Lower leg skin (tissue), 2 donors: ENCODE measurements around a stretch of chr7.

DNA sequence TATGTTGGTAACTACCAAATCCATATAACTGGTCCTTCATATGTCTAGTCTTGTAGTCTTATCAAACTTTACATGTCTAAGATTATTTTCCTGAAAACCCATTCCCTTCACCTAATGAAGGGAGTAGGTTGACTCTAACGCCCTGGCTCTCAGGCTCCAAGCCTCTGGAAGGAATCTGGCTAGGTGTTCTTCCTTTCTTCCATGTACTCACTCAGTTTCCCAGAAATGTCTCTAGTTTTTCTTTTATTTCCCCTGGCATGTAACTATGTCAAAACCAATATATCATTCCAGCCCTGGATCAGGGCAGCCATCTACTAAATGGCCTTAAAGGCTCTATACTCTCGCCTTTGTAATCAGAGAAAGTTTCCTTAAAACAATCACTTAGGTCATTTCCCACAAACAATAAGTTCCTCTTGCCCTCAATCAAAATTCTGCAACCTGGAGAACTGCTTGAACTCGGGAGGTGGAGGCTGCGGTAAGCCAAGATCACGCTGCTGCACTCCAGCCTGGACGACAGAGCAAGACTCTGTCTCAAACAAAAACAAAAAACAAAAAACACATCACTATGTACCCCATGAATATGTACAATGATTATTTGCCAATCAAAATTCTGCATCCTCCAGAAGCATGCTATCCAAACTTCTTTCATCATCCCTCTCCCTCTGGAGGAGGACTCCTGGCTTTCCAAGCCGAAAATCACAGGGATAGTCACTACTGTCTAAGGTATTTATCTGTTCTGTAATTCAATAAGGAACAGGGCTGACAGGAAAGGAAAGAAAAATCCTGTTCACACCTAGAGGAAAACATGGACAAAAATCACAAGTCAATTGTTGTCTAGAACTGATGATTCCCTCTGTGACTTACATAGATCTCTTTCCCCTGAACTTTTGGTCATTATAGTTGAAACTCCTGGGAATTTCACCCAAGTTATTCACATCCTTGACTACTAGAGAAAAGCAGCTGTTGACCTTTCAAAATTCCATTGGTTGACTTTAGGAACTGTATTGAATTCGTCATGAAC is 104.8 kb downstream of the UBE2H start:
- PRO-cap = no peak
- RAMPAGE, long total RNA, 2 experiments = no peak in any of the 2 experiments

GRCh38 chr7:130008600-130009462 is 42.3 kb downstream of the ZC3HC1 start:
- PRO-cap = unidirectional peak, minus-strand start at chr7:130008923
- RAMPAGE, long total RNA, 2 experiments = no peak in any of the 2 experiments

DNA sequence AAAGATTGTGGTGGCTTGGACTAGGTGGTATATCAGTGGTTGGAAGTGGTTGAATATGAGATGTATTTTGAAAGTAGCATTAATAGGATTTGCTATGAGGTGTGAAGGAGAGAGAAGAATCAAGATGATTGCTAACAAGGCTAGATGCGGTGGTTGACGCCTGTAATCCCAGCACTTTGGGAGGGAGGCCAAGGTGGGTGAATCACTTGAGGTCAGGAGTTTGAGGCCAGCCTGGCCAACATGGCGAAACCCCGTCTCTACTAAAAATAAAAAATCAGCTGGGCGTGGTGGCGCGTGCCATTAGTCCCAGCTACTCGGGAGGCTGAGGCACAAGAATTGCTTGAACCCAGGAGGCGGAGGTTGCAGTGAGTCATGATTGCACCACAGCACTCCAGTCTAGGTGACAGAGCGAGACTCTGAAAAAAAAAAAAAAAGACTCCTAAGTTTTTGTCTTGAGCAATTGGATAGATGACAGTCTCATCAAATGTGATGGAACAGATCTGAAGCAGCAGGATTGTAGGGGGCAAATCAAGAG is 14.1 kb downstream of the KLHDC10 start:
- PRO-cap = no peak
- RAMPAGE, long total RNA, 2 experiments = start-site peak on the plus strand in 1 of 2 experiments, centred at position 327 of the sequence, 7 reads per replicate

DNA sequence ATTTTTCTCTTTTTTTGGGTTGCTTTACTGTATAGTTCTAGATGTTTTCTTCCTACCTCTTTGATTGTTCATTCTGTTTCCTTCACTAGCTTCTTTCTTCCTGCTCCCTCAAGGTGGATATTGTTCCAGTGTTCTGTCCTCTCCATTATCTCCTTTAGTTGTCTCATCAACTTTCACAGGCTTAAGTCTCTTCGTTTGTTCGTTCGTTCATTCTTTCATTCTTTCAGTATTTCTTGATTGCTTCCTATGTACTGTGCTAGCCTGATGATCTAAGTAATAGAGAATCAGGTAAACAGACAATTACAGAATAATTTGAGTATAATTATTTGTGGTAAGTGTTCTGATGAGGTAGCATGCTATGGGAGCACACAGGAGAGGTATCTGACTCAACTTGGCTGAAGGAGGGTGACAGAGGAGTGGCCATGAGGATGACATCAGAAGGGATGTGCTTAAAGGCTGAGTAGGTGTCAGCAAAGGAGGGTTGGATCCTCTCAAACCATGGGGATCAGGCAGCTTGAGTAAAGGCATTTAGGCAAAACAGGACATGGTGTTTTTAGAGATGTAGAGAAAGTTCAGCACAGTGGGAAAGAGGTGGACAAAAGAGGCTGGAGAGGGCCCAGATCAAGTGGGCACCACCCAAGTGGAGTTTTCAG is 28.9 kb downstream of the KLHDC10 start:
- PRO-cap = no peak
- RAMPAGE, long total RNA, 2 experiments = no peak in any of the 2 experiments

- PRO-cap = no peak
- RAMPAGE, long total RNA, 2 experiments = no peak in any of the 2 experiments
These were observed 65.4 kb downstream of the KLHDC10 start for GRCh38 chr7:130135626-130136243.

DNA sequence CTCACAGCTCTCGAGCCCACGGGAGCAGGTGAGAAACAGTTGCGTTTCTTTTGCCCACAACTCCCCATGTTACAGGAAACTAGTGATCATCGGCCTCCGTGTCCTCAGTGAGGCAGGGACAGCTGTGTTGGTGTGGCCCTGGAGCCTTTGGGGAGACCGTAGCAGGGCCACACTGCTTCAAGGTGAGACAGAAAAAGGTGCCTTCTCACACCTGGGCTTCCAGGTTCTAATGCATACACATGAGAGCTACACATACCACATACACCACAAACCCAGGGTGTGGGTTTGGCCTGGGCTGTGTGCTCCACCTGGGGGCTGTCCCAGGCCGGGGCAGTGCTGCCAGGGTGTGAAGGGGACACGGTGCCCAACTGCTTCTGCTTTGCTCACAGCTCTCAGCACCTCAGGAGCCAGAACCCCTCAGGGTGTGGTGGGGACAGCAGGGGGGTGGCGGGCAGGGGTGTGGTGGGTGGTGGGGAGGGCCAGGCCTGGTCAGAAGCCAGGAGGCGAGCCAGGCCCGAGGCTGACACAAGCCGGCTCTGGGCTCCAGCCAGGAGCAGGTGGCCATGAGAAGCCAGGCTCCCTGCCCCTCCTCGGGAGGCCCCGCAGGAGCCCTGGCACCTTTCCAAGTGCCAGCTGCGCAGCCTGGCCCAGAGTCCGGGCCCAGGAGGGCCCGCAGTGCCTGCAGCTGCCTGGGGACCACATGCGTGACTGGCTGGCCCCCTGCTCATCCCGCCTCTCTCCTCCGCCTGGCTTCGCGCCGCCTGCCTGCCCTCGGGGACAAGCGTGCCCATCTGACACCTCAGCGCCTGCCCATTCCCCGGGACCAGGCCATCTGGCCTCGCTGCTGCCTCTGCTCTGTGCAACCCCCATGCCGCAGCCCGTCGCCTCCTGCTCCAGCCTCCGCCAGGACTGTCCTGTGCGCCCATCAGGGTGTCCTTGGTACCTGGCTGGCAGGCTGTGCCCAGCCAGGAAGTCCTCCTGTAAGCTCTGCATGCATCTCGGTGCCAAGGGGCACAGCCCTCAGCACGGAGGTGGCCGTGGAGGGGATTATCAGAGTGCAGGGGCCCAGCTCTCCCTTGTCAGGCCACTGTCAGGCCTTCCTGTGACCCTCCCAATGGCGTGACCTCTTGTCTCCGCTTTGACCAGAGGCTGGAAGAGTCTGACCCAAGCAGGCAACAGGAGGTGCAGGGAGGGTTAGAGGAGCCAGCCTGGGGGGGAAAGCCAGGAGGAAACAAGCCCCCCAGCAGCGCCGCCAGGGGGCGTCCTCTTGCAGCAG is 50.8 kb downstream of the TMEM209 start:
- PRO-cap = no peak
- RAMPAGE, long total RNA, 2 experiments = no peak in any of the 2 experiments

DNA sequence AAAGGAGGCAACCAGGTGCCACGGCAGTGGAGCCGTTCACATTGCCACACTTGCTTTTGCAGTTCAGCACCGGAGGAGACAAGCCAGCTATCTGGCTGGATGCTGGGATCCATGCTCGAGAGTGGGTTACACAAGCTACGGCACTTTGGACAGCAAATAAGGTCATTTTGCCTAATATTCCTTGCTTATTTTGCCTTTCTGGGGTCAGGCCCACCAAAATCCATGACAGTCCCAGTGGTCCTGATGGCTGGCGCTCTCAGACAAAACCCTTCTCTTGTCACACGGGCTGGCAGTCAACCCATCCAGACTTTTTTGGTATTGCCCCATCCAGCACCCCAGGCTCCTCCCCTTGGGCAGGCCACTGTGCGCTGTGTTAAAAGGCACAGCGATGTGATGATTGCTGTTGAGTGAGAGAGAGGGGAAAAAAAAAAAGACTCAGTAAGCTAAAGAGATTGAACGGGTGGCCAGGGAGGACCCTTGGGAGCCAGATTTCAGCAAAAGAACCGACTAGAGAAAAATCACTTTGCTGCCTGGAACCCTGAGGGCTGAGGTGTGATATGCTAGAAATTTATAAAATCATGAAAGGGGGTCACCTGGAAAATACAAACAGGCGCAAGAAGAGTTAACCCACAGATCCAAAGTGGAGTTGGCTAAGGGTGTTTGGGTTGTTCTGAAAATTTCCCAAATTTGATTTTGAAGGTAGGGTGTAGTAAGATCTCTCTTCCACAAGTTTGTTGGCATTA is 8.6 kb downstream of the CPA2 start:
- PRO-cap = no peak
- RAMPAGE, long total RNA, 2 experiments = no peak in any of the 2 experiments

DNA sequence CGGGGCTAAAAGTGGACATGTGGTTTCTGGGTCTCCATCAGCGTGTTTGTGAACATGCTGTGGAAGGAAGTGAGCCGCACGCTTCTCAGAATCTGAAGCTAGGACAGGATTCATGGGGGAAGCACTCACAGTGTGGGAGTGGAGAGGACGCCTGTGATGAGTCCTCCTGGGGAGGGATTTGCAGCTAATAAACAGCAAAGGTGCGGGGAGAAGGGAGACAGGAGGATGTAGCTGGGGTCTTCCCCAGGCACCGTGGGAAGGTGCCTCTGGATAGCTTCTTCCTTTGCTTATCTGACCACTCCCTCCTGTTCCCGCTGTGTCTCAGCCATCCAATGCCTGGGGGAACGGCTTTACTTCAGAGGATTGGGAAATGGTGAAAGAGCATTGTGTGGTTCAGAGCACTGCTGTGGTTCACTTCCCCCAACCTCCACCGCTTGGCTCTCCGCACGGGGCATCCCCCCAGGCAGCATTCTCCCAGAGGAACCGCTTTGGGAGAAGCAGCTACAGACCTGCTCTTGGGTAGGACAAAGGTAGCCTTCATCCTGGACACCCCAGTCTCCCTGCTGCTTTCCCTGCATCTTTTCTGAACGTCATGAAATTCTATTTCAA is 5.7 kb downstream of the CPA5 start:
- PRO-cap = no peak
- RAMPAGE, long total RNA, 2 experiments = no peak in any of the 2 experiments

DNA sequence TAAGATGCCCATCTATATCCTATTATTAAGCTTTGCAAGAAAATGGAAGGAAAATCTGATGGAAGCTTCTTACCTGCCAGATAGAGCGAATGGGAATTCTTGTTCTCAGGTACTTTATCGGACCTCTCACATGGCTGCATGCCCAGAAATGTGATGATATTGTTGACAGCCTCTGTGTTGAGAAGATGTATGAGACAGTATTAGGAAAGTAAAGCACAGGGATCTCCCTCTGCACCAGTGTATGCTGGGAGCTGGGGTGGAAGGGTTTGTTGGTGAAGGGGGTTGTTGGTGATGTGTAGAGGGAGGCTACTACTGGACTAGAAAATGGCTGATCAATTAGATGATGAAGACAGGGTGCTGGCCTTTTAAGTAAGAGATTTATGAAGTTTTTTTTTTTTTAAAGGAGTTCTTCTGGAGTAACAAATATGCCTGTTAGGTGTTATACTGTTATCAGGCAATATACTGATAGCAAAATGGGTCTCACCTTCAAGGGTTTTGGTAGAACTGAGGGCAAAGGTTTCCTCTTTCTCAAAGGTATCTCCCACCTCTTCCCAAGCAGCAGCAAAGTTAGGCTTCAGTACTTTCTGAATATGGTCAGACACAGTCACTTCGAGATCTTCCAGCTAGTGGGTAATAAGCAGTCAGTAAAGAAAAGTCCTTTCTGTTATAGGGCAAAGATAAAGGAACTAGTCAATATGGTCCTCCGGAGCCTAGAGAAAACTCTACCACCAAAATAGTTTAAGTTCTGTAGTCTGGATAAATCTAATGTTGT is 15.5 kb downstream of the MEST start:
- PRO-cap = no peak
- RAMPAGE, long total RNA, 2 experiments = no peak in any of the 2 experiments

GRCh38 chr7:130532378-130533200 is 40.7 kb downstream of the MEST start:
- PRO-cap = no peak
- RAMPAGE, long total RNA, 2 experiments = no peak in any of the 2 experiments

DNA sequence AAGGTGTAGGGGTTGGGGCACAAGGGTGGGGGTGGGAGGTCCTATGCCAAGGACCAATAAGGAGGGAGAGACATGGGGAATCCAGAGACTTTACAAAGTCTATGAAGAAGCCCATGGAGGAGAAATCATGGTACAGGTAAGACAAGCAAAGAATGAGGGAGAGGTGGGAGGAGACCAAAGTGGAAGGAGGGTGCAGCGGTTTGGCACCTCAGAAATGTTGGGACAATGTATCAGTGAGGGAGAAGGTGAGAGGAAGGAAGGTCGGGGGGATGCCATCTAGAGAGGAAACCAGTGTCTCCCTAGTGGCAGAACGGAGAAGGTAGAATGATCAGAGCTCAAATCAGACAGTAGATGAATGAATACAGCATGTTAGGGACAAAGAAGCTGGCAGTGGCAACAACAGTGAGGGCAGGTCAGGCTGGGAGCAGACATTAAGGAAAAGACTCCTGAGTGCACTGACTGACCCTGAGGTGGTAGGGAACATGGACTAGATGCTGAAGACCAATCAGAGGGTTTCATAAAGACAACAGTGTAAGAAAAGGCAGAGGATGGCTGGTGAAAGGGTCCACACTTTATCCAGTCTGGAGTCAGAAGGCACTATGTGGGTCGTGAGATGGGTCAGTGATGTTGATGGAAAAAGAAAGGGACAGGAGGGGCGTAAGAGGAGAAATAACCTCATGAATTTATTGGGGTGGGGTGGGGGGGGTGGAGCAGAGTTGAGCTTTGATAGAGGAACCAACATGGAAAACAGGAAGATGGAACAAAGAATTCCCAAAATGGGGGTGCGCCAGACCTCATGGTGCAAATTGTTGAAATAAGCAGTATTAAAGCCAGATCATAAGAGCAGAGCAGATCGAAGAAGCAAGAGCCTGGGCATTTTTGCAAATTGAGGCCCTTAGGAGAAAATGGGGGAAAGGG is 41.7 kb downstream of the MEST start:
- PRO-cap = no peak
- RAMPAGE, long total RNA, 2 experiments = no peak in any of the 2 experiments

DNA sequence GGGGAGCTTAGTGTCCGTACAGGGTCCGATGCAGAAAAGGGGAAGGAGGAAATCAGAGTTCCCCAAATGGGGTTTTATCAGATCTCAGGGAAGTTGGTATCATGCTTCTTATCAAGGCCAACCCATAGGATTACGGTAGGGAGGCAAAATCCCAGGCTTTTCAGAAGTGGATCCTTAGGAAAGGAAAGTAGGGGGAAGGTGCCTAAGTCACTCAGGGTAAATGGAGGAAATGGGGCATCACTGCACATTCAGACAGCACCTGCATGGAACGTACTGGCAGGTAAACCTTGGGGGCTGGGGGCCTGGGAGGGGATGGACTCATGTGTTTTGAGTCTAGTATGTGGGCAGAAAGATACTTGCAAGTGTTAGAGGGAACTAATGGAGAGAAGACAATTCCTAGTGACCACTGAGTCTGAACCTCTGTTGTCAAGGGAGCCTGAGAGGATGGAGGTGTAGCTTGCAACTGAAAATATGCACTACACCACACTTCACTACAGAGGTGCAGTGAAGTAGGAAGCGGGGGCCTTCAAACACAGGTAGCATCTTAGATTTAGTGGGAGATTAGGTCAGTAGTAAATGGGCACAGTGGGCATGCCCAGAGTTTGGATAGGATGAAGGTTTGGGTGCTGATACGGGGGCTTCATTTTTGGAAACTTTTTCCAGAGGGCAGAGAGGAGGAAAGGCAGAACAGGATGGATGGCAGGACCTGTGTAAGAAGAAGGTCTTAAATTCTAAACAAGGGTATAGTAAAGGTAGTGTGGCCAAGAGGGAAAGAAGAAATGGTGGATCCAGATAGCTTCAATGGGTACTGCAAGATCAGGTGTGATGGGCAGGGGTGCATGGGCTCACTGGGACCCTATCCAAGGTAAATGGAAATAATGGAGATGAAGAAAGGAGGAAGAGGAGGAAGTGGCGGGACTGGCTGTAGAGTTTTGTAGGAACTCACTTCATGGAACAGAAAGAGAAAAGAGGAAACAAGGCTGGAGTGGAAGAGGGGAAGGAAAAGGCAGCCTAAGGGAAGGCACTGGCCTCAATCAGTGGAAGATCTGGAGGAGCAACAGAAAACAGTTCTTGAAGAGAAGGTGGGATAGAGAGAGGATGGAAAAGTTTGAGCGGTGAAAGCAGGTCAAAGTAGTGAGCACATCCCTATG is 46.9 kb downstream of the MEST start:
- PRO-cap = no peak
- RAMPAGE, long total RNA, 2 experiments = no peak in any of the 2 experiments

- PRO-cap = no peak
- RAMPAGE, long total RNA, 2 experiments = no peak in any of the 2 experiments
These were observed 139.1 kb upstream of the KLF14 start for GRCh38 chr7:130872977-130873692.

DNA sequence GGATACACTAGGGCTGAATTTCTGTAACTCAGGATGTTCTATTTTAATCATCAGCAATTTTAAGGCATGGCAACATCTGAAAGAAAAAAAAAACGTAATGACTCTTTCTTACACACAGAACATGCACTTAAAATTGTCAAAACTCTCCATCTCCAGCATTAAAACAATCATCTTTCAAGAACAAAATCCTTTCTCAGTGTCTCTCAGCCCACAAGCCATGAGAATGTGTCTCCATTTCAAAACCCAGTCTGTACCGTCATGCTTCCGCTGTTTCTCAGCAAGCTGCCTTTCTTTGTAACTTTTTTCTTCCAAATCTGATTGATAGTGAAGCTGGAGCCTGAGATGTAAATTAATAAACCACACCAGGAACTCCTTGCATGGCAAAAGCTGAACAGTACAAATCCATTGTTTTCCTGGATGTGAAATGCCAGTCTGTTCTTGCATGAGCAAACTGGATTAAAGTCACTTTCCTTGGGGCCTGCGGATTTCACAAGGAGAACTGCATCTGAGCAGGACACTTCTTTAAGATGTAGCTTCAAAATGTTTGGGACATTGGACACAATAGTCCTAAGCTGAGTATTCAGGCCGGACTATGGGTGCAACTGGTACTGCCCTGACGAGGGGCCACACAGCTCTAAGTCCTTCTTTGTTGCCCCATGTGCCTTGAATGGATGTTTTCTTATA is 147.5 kb upstream of the KLF14 start:
- PRO-cap = no peak
- RAMPAGE, long total RNA, 2 experiments = no peak in any of the 2 experiments

- PRO-cap = no peak
- RAMPAGE, long total RNA, 2 experiments = no peak in any of the 2 experiments
These were observed 151.1 kb upstream of the KLF14 start for GRCh38 chr7:130885034-130885537.

DNA sequence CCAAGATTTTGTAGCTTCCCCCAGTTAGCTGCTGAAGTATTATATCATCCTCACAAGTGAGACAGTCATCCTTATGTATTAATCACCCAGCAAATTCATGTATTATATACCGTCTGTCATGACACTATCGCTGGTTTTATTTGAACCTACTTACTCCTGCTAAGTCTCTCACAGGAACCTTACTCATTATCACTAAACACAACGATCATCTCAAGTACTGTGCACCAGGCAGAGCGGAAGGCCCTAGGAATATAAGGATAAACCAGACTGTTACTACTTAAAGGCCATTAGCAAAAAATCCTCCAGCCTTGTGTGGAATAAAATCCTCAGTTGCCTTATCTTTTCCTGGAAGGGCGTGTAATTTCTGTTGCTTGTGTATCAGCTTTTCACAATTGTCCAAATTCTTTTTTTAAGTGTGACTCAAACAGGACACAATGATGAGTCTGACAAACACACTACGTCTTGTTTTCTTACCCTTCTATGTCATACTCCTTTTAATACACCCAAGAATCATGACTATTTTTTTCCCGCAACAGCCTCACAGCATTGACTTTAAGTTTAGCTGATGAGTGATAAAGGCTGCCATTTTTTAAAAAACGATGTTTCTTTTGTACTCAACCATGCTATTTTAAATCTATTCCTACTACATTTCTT is 176.1 kb upstream of the KLF14 start:
- PRO-cap = no peak
- RAMPAGE, long total RNA, 2 experiments = no peak in any of the 2 experiments

DNA sequence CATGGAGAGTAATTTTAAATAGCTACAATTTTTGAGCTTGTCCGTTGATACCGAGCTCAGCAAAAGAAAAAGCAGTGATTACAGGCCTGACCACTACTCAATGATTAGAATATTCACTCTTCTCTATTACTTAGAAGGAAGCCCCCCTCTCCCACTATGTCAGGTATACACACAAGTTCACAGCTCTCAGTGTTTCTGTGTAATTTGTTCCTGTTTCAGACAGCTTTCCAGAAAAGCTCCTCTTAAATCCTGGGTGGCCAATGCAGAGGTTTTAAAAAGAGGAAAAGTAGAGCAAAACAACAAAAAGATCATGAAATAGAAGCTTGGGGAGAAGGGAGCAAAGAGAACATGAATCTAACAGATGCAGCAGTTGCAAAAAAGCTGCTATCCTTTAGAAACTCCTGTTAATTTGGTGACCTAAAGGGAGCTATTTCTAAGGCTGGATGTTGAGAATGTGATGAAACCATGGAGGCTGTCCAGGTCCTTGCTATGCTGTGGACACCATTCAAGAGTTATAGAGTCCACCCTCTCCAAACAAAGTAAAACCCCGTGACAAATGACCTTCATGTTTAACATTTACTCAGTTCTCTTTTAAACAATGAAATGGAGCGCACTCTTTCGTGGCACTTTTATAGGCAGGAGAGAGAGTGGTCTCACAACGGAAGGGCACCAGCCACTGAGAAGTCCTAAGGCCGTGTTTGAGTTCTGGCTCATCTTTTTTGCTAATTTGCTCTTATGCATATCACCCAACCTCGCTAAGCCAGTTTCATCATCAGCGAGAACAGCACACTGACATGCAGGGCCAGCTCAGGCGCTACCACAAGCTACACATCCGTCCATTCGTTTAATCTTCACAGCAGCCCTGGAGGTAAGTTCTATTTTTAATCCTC is 181.5 kb upstream of the KLF14 start:
- PRO-cap = no peak
- RAMPAGE, long total RNA, 2 experiments = no peak in any of the 2 experiments

- PRO-cap = no peak
- RAMPAGE, long total RNA, 2 experiments = no peak in any of the 2 experiments
These were observed 196.8 kb upstream of the KLF14 start for GRCh38 chr7:130930805-130931276.

DNA sequence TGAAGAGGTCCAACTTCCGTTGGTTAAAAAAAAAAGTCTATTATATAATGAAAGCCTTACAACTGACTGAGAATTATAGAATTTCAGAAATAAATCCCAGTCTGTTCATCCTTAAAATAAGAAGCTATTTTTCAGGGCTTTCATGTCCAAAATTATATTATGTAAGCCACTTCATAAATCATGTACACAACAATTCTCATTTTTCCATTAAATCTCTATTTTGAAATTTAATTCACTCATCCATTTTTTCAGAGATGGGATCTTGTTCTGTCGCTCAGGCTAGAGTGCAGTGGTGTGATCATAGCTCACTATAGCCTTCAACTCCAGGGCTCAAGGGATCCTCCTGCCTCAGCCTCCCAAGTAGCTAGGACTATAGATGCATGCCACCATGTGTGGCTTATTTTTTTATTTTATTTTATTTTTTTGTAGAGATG is 203.7 kb upstream of the KLF14 start:
- PRO-cap = no peak
- RAMPAGE, long total RNA, 2 experiments = no peak in any of the 2 experiments

DNA sequence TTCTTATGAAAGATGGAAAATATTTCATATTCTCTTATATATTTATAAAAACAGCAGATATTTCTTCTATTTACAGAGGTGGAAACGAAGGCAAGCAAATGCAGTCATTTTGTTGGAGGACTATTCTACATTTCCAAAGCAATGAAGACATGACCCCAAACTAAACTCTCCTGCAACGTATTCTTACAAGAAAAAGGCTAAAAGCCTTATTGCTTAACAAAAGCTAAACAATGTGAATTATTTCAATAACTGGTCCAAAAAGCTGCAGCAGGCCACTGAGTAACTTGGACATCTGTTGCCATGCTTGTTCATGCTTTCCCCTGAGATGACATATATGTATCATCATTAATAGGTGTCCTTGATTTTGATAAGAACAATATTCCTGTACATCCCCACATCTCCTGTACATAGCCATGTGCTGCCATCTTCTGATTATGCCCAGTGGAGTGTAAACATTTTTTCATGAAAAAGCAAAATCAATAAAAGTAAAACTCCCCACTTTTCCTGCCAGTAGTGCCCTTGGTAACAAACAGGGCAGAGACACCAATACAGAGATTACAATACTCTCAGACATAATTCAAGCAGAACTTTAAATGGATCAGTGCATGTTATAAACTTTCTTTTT is 205.3 kb upstream of the KLF14 start:
- PRO-cap = no peak
- RAMPAGE, long total RNA, 2 experiments = no peak in any of the 2 experiments